SK-N-DZ (cell line): ENCODE measurements around the gene IMMT.

RAMPAGE:
- cytosol, long total RNA = no peak
- nucleus, long total RNA = no peak
Measured at GRCh38 chr2:85648138-85648638, 19.8 kb downstream of the SFTPB start.

DNA sequence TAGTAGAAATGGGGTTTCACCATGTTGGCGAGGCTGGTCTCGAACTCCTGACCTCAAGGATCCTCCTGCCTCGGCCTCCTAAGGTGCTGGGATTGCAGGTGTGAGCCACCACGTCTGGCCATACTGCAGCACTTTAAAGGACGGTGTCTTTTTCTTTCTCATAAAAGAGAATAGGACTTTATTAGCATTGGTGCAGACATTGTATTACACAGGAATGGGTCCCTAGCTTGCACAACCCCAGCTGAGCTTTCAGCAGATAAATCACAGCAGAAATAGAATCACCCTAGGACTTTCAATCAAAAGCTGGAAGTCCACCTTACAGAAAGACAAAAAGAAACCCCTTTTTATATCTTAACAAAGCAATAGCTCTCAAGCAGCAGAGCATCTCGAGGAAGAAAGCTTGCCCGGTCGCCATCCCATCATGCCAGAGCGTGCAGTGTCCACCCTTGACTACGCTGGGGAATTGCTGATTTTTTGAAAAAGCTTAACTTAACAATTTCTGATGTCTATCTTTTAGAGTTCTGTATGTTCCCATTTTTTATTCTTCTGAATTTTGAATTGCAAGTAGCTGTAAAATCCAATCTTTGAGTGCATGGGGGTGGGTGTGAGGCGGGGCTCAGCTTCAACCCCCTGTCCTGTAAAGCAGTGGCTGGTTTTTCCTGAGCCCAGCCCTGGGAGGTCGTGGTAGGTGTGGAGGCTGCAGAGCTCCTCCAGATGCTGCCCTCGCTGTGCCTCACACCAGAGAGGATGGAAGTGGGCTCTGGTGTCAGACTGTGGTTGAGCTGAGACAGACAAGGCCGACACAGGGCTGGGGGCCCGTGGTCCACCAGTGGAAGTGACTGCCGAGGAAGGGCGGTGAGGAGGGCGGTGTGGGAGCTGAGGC, 9.1 kb downstream of the SFTPB start:
RAMPAGE:
- cytosol, long total RNA = no peak
- nucleus, long total RNA = no peak

DNA sequence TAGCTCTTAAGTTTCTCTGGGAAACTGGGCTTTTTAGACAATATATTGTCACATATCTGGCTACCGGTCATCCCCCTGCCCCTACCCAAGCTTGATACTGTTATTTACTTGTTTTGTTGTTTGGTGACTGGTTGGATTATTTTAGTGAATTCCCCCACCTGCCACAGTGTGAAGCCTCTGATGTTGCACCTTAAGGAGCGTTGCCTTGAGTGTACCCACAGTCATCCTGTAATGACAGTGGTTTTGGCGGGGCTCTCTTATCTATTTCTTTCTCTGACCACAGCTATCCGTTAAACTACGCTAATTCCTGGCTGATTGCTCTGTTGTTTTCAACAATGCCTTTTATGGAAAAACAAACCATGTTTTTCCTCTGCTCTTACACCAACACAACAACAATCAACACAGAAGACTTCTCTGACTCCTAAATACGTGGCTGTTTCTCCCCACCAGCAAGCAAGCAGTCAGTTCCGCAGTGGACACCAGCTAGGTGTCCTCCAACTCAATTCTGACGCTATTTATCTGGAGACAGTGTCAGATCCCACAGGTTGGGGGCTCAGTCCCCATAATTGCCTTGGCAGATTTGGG, 10.9 kb downstream of the GNLY start:
RAMPAGE:
- cytosol, long total RNA = no peak
- nucleus, long total RNA = no peak

RAMPAGE:
- cytosol, long total RNA = no peak
- nucleus, long total RNA = no peak
Measured at GRCh38 chr2:85712165-85712689, 18.1 kb downstream of the GNLY start.

DNA sequence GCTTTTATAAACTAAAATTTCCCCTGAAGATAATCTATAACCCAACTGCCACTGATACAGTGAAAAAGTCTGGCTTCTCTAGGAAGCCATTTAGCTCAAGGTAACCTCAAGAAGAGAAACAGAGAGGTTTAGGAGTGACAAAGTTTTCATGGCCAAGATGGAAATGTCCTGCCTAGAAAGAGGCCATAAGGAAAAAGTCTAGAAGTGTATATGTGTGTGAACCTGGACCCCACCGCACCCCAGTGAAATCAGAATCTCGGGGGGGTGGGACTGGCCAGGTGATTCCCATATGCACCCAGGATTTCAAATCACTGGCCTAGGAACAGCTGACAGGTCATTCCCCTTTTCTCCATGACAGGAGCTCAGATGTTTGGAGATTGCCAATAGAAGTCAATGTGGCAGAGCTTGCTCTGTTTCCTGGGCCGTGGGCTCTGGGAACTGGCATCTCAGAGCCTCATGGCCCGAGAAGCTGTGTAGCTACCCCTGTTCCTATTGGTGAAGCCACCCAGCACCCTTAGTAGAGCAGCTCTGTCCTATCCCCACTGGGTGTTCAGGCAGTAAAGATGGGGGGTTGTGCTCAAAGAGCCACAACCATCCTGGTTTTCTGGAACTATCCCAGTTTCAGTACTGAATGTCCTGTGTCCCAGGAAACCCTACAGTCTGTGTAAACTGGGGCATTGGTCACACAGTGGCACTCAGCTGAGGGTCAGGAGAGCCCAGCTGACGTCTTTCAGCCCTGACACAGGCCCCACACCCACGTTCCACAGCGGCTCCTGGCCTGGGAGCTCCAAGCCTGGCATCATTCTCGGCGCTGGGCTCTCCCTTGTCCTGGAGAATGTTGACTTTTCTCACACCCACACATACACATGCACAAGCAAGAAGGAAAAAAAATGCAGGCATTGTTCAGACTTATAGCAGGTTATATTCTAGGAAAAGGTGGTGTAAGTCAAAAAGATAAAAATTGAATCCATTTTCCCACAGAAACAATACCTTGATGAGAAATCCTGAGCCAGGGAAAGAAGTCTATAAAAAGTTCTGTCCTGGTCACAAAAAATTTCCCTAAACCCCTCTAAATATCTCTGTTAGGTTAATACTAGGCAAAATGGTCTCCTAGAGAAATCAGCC, 18.9 kb downstream of the GNLY start:
RAMPAGE:
- cytosol, long total RNA = no peak
- nucleus, long total RNA = no peak

DNA sequence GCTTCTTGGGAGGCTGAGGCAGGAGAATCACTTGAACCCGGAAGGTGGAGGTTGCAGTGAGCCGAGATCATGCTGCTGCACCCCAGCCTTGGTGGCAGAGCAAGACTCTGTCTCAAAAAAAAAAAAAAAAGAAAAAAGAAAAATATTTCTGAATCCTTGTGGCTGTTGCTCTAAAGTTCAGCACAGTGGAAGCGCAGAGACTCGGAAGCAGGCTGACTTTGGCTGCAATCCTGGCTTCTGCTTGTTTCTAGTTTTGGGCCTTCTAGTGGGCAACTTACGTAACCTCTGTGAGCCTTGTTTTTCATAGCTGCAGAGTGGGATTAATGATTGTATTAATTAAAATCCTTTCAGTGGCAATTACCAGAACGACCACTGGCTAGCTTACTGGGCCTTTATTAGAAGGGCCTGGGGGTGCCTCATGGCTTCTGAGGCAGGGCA, 28.4 kb downstream of the GNLY start:
RAMPAGE:
- cytosol, long total RNA = no peak
- nucleus, long total RNA = no peak

DNA sequence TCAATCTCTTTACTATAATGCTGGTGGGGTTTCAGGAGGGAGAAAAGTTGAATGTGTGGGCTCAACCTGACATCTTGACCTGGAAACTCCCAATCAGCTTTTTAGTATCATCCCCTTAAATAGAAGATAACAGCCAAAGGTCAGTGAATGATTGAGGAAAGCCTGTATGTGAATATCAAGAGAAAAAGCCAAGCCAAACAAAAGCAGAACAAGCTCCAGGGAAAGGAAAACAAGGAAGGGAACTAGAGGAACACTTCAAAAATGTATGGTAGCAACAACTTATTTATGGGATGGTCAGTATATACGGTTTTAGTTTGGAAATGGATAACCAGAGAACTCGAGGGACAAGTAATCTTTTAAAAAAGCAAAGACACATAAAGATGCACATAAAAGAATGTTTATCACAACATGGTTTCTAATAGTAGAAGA, 28.3 kb upstream of the ATOH8 start:
RAMPAGE:
- cytosol, long total RNA = no peak
- nucleus, long total RNA = no peak

GRCh38 chr2:85744525-85745645, 8.9 kb upstream of the ATOH8 start:
RAMPAGE:
- cytosol, long total RNA = no peak
- nucleus, long total RNA = no peak

DNA sequence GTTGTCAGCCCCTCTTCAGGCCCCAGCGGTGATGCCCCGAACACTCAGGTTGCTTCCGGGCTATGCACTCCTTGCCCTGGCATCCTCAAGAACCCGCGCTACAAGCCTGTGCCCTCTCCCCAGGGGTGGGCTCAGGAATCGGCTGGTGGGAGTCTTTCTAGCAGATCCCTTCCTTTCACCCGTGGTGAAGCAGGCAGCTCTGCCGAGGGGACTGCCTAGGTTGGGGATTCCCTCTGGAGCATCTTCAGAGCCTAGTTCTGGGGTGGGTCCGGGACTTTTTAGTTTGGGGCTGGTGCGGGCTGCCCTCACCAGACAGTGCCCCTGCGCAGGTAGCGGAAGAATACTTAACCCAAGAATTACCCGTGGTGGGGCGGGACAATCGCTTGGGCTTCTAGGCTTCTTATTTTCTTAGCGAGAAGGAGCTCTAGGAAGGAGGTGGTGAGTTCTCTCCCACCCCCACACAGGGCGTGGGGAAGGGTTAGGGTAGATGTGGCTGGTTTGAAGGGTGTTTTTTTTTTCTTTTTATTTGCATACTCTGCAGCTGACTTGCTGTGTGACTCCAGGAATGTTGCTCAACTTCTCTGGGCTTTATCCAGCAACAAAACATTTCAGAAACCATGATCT, 1.7 kb downstream of the ATOH8 start:
RAMPAGE:
- cytosol, long total RNA = no peak
- nucleus, long total RNA = no peak

GRCh38 chr2:85793116-85793474, 39.3 kb downstream of the ATOH8 start:
RAMPAGE:
- cytosol, long total RNA = no peak
- nucleus, long total RNA = no peak

RAMPAGE:
- cytosol, long total RNA = no peak
- nucleus, long total RNA = no peak
Measured at GRCh38 chr2:85902397-85903167, 13.8 kb upstream of the ST3GAL5 start.

DNA sequence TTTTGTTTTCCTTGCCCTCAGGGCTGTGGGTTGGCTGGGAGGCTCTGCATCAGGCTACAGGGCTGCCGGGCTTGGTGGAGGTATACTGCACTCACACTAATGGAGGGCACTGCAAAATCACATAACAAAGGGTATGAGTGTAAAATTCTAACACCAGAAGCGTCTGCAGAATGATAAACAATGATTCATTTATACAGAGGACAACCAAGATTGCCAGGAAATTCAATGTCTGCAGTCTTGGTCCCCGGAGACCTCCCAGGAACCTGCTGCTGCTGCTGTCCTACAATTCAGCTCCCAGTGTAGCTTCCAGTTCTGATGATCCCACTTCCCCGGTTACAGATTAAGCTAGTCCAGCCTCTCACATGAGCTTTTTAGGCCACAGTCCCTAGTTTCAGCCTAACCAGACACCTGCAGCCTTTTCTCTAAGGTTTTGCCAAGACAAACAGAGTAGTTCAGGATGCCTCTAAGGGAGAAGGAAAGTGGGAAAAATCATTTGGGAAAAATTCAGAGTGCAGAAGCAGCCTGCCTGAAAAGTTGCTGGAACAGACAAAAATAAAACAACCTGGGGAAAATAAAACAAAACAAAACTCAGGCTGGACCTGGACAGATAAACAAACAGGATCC, 32.4 kb upstream of the ST3GAL5 start:
RAMPAGE:
- cytosol, long total RNA = no peak
- nucleus, long total RNA = no peak

DNA sequence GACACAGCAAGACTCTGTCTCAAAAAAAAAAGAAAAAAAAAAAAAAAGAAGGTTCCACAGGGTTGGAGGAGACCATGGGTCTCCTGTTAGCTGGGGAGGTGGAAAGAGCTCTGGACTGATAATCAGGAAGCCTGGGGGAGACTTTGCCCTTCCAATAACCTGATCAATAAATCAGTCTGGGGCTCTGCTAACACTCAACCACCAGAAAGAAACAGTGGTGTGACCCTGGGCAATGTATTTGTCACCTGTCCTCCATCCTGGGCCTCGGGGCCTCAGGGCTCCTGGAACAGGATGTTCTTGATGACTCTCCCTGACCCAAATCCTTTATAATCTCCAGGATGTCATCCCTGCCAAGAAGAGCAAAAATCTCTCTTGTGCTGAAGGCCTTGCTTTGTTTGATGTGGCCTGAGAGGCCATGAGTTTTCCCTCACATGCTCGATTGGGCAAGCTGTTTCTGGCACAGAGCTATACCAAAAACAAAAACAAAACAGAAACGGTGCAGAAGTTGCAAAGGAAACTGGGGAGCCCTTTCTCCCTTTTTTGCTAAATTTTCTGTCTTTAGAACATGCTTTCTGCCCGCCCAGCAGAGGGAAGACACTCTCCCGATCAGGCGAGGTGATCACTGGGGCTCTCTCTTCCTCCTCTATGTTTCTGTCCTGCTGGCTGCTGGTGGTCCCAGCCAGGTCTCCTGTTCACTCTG, 35.7 kb upstream of the ST3GAL5 start:
RAMPAGE:
- cytosol, long total RNA = no peak
- nucleus, long total RNA = no peak

DNA sequence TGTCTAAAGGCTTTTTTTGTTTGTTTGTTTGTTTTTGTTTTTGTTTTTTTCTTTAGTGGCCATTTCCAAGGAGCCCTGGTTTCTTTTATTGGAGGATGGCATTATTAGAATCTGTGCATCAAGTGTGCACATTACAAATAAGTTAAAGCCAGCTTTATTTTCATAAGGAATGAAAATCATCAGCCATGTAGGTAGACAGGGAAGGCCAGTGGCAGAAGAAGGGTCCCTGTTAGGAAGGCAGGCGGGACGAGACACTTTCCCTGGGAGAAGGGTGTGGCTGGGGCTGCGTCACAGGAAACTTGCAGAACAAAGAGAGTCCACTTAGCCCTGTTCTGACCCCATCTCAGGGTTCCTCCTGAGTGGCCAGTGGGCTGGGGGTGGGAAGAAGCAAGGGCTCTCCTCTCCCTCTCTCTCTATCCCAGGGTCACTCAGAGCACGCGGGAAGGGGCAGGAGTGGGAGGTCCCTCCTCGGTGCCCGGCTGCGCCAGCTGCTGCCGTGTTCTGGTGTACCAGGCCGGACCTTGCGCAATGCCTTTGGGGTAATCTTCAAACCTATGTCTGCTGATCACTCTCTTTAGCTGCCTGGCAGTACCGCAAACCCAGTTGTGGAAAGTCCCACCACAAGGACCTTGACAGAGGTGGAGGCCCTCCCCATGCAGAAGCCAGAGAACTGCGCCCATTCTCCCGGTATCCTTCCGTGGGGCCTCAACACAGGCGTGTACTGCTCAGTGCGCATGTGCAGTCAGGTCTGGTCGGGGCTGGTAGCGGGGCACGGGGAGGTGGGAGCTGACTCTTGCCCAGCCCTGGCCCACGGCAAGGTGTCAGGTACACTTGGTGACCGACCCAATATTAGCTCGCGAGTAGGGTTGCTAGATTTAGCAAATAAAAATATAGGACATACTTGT, 47.7 kb upstream of the ST3GAL5 start:
RAMPAGE:
- cytosol, long total RNA = no peak
- nucleus, long total RNA = no peak

DNA sequence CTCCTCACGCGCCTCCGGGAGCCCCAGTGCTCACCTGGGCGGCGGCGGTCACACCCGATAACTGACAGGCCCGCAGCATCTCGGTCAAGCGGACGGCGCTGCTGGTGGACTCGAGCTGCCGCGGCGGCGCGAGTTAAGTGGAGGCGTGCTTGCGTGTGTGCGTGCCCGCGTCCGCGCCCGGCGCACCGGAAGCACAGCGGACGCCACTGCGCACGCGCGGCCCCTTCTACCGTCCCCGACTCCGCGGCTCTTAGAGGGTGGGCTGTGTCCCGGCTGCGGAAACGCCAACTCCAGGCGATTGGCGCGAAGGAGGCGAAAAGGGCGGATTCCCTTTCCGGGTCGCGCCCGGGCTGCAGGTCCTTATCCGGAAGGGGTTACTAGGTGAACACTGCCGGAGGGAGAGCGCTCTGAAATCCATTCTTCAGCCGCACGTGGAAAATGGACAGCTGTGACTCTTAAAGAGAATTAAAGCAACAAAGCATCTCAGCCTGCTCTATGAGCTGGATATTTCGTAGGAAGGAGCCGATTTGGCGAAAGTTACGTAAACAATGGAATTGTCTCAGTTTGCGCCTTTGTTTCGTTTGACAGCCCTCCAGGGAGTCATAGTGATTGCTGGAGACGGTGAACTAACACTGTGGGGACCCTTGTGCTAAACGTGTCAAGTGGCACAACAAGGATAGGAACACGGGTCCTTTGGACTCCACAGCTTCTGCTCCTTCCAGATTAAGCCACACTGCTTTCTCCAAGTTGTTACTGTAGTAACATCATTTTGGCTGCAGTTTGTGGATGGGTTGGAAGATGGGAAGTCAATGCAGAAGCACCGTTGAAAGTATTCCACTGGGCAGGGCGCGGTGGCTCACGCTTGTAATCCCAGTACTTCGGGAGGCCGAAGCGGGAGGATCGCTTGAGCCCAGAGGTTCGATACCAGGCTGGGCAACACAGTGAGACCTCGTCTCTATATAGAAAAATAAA, at the start of gene IMMT:
Gene IMMT, minus strand, starts transcription at position 159 of the 972 bp plus-strand sequence.
RAMPAGE:
- cytosol, long total RNA = start-site peak on the minus strand centred at position 143 of the sequence, 74 bp wide, 679 and 1,810 reads in 2 replicates
- nucleus, long total RNA = start-site peak on the minus strand centred at position 138 of the sequence, 64 bp wide, 729 and 79 reads in 2 replicates; start-site peak on the plus strand centred at position 380 of the sequence, 18 bp wide, 32 and 8 reads in 2 replicates

DNA sequence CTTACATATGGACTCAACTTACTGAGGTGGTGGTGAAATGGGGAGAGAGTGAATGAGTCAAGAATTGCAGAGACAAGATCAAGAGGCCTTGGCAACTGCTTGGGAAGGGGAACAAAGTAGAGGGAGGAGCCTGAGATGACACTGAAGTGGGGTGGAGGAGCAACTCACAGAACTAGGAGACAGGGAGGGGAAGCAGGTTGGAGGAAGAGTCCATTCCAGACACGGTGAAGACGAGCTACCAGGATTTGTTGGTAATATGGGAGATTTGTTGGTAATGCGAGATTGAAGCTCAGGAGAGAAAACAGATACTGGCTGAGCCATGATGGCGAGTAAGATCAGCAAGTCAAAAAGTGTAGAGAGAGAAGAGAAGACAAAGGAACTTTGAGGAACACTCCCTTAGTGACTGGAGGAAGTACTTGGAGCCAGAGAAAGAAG, 42.2 kb upstream of the KDM3A start:
RAMPAGE:
- cytosol, long total RNA = no peak
- nucleus, long total RNA = no peak

RAMPAGE:
- cytosol, long total RNA = no peak
- nucleus, long total RNA = no peak
Measured at GRCh38 chr2:86443324-86443576, 2.1 kb downstream of the KDM3A start.

GRCh38 chr2:86482434-86482926, 41.3 kb downstream of the KDM3A start:
RAMPAGE:
- cytosol, long total RNA = no peak
- nucleus, long total RNA = no peak

GRCh38 chr2:86482945-86483441, 41.8 kb downstream of the KDM3A start:
RAMPAGE:
- cytosol, long total RNA = no peak
- nucleus, long total RNA = no peak

DNA sequence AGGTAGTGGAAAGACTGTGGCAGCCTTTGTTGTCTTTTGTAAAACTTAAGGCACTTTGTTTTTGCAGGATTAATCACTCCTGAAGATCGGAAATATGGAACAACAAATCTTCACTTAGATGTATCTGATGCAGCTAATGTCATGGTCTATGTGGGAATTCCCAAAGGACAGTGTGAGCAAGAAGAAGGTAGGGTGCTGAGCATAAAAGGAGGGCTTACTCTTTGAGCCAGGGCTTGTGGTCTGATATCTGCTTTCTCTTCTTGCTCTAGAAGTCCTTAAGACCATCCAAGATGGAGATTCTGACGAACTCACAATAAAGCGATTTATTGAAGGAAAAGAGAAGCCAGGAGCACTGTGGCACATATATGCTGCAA, 48.1 kb downstream of the KDM3A start:
RAMPAGE:
- cytosol, long total RNA = no peak
- nucleus, long total RNA = no peak